Mesenteric fat pad (tissue), 1 donor: ENCODE results near the genes OR2B3, OR11A1 and OR2H2.

GRCh38 chr6:28742753-28743762 lies 156.0 kb upstream of the SCAND3 start:
- PRO-cap, result no peak

DNA sequence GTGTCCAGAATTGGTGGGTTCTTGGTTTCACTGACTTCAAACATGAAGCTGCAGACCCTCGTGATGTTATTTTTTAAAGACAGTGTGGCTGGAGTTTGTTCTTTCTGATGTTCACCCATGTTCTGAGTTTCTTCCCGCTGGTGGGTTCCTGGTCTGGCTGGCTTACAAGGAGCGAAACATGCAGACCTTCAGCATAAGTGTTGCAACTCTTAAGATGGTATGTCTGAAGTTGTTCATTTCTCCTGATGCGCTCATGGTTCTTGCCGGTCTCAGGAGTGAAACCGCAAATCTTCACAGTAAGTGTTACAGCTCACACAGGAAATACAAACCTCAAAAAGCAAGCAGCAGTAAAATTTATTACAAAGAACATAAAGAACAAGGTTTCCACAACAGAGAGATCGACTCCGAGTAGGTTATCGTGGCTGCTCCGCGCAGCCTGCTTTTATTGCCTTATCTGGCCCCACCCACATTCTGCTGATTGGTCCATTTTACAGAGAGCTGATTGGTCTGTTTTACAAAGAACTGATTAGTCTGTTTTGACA lies 39.4 kb downstream of the TRIM27 start:
- PRO-cap, result no peak

DNA sequence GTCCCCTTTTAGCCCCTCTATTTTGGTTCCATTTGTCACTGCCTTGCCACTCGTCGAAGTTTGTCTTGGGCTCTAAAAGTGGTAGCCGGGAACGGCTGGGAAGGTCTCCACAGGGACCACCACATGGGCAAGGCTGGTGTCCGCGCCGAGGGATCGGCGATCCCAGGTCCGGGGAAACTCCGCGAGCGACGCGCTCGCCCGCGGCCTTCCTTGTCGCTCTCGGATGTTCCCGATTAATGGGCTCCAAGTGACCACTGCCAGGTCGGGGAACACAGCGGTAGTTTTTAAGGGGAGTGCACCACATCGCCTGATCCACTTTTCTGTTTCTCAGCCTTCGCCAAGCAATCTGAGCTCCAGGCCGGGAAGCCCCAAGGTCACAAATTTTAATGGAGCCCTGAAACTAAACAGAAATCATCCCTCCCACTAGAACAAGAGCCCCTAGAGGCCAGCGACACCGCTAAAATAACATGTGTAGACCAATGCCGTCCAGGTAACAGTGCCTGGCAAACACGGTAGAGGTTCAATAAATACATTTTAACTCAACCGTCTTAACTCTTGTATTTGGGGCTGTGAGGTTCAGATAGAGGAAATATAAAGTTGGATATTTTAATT lies 26.9 kb downstream of the TRIM27 start:
- PRO-cap, result no peak

DNA sequence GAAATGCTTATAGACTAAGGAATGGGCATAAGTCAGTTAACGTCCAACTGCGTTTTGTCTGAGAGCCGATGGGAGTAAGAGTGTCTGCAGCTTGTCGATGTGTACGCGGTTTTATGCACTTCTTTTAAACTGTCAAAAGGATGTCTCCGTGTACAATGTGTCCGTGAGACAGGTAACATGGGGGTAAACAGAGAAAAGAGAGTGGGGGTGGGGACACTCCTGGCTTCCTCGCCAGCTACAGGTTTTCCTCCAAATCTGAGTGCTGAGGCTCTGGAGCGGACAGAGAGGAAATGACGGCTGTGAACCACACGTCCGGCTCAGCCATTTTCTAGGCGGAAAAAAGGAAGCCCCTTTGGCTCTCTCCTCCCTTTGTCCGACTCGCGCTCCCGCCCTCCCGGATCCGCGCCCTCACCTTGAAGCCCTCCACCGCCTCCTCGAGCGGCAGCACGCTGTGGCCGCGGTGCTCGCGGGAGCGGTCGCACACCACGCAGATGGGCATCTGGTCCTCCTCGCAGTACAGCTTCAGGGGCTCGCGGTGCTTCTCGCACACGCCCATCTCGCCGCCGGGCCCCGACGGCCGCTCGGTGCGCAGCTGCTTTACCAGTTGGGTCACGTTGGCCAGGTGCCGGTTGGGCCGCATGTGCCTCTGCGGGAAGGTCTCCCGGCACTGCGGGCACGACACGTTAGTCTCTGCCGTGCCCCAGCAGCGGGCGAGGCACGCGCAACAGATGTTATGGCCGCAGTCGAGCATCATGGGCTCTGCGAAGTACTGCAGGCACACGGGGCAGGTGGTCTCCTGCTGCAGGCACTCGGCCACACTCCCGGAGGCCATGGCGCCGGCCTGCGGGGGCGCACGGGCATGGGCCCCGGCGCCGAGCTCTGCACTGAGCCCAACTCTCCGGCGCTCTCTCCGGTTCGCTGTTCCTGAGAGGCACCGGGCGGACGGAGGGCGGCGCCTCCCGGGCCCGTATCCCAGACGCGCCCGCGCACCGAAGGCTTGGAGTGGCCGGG lies 679 bp downstream of the TRIM27 start:
- PRO-cap, result no peak

- PRO-cap, result no peak
Measured at GRCh38 chr6:29087140-29087655, at the start of gene OR2B3. Gene OR2B3, minus strand, starts transcription at chr6:29087313.

- PRO-cap, result no peak
Measured at GRCh38 chr6:29456812-29457311, at the start of gene OR11A1. Gene OR11A1, minus strand, starts transcription at chr6:29457071.

DNA sequence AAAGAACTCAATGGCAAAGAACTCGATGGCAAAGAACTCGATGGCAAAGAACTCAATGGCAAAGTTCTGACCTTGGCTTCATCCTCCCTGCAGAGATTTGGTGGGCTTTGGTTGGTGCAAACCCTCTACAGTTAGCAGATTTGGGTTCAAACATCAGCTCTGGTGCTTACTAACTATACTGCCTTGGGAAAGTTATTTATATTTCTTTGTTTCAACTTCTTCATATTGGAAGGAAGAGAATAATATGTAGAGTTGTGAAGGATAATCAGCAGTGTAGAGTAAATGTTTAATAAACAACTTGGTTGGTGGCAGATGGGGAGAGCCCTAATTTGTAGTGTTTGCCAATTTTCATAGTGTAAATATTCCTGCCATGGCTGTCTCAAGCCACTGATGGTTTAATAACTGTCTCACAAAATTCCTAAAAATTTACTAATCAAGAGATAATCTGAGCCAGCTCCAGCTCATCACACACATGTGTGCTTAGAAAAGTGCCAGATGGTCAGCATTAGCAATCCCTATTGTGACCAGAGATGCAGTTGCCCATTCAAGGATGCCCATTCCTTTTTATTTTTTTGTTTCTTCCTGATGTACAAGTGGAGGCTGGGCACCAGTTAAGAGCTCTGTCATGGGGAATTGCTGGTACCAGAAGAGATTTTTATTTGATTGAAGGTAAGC lies at the start of gene OR2H2:
Gene OR2H2, plus strand, starts transcription at position 440 of the 675 bp plus-strand sequence.
- PRO-cap, result no peak

GRCh38 chr6:29726553-29727504 lies 3.6 kb downstream of the HLA-F start:
- PRO-cap, result no peak

DNA sequence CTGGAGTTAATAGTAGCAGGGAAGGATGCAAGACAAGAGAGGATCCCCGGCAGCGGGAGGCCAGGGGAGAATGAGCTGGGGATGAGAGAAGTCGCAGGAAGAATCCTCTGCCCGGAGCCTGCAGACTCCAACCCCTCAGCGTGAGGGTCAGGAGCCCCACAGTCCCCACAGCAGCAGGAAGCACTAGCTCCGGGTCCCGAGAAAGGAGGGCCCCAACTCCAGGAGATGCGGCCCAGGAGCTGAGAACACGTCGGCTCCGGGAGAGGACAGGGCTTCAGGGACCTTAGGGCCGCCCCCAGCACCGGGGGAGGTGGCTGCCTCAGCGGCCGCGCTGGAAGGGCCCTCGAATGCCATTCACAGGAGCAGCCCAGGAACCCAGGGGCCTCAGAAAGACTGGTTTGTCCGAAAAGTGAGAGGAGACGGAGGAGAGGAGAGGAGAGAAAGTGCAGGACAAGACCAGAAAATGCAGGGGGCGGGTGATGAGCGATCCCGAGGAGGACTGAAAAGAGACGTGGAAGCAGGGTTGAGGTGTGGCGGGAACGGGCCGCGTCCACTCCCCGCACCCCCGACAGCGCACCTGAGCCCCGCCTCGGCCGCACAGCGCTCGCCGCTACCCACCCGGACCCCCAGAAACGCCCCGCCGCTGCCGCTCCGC lies 25.1 kb downstream of the HLA-F start:
- PRO-cap, result no peak

GRCh38 chr6:29792768-29793142 lies 34.9 kb upstream of the HLA-G start:
- PRO-cap, result no peak

DNA sequence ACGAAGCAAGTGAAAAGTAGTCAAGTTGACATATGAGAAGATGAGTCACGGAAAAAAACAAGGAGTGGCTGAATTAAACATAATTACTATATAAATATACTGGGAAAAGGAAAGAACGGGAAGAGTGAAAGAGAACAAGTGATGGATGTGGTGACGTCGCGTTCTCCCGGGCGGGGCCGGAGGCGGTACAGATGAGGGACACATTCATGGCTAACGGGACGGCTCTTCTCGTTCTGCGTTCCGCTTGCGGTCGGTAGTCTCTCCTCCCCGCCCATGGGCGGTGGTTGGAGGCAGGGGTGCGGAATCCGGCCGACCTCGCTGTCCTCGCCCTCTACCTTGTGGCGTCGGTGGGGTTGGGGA lies 22.4 kb downstream of the HLA-G start:
- PRO-cap, result no peak

- PRO-cap, result no peak
Measured at GRCh38 chr6:29889210-29889535, 53.2 kb upstream of the HLA-A start.

DNA sequence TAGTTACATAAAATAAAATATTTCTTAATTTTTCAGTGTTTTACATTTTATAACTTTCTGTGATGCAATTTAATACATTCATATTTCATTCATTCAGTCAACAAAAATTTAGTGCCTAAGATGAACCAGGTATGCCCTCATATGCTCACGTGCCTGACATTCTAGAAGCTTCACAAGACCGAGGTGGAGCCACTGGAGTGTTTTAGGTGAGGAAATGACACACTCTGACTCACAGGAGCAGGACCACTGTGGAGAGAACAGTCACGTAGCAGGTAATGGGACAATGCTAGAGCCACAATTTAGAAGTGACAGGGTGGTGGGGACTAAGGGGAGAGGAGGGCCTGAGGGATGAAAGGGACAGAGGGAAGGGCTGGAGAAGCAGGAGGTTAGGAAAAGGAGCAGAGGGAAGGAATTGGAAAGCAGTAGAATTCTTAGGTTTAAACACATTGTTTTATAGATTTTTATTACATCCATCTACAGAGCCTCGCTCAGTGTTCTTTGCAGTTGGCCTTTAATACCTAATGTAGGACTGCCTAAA lies 17.6 kb upstream of the HLA-A start:
- PRO-cap, result no peak

- PRO-cap, result no peak
Measured at GRCh38 chr6:29975262-29976106, 33.2 kb downstream of the HLA-A start.

- PRO-cap, result no peak
Measured at GRCh38 chr6:29980570-29981032, 38.3 kb downstream of the HLA-A start.

DNA sequence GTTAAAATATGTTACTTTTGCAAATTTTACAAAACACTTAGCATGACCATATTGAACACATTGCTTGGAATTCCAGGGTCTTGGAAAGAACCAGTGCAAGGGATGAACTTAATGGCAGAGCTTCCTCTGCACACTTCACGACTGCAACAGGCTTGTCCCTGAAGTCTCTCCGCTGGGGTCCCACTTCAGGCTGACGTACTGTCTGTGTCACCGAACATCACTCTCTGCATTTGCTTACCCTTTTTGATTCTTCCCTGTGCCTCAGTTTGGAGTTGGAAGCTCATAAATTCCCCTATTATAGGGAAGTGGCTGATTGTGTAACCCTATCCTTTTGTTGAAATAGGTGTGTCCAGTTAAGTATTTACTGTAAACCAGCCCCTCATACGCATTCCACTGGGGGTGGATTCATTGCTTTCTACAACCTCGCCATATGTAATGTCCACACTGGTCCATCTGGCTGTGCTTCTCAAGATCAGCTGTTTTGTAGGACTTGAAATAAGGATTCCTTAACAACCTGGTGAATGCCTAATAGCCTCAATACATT lies 6.2 kb upstream of the TRIM40 start:
- PRO-cap, result no peak

GRCh38 chr6:30285910-30286544 lies 40.7 kb upstream of the TRIM39 start:
- PRO-cap, result no peak

- PRO-cap, result no peak
Measured at GRCh38 chr6:30305945-30306772, 20.6 kb upstream of the TRIM39 start.

GRCh38 chr6:30322225-30323120 lies 4.3 kb upstream of the TRIM39 start:
- PRO-cap, result no peak

DNA sequence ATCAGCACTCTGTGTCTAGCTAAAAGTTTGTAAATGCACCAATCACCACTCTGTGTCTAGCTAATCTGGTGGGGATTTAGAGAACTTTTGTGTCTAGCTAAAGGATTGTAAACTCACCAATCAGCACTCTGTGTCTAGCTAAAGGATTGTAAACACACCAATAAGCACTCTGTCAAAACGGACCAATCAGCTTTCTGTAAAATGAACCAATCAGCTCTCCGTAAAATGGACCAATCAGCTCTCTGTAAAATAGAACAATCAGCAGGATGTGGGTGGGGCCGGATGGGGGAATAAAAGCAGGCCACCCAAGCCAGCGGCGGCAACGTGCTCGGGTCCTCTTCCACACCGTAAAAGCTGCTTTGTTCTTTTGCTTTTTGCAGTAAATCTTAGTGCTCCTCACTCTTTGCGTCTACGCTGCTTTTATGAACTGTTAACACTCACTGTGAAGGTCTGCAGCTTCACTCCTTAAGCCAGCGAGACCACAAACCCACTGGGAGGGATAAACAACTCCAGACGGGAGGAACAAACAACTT lies 29.1 kb downstream of the HLA-E start:
- PRO-cap, result no peak